Sternocleidomastoid (tissue), 1 donor: ENCODE measurements around the genes HIVEP1 and GFOD1.

- PRO-cap: bidirectional peak, plus-strand start at chr6:12012315, minus-strand start at chr6:12012173; bidirectional peak, plus-strand start at chr6:12012478, minus-strand start at chr6:12012558; bidirectional peak, plus-strand start at chr6:12012963, minus-strand start at chr6:12012835
Measured at GRCh38 chr6:12012253-12012874, at the start of gene HIVEP1. Gene HIVEP1 (plus strand): TSS chr6:12012312.

DNA sequence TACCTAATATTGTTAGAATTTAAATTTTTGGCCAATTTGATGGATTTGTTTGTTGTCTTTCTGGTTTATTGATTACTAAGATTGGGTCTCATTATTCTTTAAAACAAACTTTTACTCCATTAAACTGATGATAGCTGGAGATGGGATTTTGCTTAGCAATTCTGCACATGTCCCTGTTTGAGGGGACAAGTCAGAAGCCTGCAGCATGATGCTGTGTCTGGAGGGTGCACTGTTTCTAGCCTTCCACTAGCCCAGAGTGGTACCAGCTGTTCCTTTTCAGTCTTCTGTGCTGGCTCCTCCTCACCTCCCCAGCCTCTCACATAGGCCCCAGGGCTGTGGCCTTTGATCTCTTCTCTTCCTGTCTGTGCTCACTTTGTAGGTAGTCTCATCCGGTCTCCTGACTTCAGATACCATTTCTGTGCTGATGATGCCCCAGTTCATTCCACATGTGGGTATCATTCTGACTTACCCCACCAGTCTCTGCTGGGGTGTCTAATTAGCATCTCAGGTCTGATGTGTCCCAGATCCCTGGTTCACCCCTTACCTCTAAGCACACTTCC, 126.2 kb downstream of the HIVEP1 start:
- PRO-cap: no peak

DNA sequence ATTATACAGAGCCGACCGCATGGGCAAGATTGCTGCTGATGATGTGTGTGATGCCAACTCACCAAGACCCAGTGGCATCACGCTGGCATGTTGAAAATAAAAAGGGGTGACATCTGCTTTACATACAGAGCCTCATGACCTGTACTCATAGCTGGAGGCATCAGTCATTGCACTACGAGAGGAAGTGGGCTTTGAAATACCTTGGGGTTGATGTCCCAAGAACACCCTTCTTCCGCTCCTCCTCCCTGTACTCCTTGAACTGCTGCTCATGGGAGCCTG, 56.6 kb upstream of the EDN1 start:
- PRO-cap: no peak

- PRO-cap: no peak
Measured at GRCh38 chr6:12313724-12314514, 23.8 kb downstream of the EDN1 start.

- PRO-cap: no peak
Measured at GRCh38 chr6:12336196-12336688, 46.1 kb downstream of the EDN1 start.

DNA sequence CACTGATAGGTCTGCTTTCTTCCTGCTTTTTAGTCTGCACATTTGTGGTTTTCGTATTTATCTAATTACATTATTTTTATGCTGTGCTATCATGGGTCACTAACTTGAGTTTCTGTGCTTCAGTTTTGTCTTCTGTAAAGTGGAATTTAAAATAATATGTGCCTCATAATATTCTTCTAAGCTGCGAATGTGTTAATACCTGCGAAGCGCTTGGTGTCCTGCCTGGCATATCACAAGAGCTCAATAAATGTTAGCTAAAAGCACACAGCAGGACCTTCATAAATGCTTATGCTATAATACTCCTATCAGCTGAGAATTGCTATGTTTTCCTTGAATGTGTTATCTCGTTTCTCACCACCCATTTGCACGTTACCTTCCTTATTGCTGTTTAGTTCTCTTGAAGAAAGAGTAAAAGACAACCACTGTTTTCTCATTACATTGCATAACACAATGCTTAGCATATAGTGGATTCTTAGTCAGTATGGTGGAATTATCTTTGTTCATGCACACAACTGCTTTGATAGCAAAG, 76.5 kb downstream of the EDN1 start:
- PRO-cap: no peak

- PRO-cap: bidirectional peak, plus-strand start at chr6:13272727, minus-strand start at chr6:13272600
Measured at GRCh38 chr6:13271920-13273129, 56.0 kb downstream of the TBC1D7 start.

DNA sequence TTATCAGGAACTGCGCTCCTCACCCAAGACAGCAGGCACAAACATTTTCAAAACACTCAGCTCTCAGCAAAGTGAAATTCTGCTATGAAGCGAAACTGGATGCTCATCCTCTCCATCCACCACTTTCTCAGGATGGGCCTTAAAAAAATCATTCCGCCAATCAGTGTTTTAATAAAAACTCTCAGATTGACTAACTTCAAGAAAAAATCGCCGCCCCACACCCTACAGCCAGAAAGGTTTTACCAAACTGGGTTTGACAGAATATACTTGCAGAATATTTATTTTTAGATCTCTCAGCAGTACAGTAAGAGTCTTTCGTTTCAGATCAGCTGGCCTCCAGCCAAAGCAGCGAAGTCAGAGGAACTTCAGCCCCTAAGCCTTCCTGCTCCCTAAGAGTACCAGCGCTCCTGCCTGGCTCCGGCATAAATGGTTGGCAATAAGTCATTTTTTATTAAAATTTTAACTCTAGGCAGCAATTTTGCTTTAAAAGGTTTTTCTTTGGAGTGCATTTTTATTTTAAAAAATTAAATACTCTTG, 24.7 kb downstream of the TBC1D7 start:
- PRO-cap: no peak

GRCh38 chr6:13355232-13355760, 27.0 kb upstream of the TBC1D7 start:
- PRO-cap: no peak

DNA sequence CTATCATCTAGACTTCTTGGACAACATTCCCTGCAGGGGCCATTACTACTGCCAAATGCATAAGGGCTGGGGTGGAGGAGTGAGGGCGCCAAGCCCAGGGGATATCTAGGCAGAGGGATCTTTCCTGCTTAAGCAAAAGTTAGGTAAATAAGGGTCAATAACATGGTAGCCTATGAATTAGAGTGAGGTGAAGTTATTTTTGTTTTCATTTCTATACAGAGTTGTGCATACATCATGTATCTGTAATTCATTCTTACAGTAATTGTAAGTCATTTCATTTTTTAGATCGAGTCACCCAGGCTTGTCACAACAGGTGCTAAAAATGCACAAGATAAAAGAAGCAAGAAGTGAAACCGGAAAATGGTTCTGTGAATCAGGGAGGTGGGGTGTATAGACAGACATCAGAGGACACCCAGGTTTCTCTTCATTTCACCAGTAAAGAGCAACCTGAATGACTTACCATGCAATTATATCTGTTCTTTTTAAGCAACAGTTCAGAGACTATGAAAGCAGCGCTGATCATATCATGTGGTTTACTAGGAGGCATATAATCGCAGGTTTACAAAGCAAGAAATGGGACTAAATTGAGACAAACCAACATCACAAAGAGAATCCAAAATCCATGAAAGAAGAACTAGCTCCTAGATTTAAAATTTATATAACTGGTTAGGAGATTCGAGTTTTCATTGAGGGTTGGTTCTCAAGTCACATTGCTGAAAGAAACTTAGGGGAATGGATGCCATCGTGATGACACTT, 27.7 kb upstream of the TBC1D7 start:
- PRO-cap: no peak

GRCh38 chr6:13403999-13404430, 75.7 kb upstream of the TBC1D7 start:
- PRO-cap: unidirectional peak, plus-strand start at chr6:13404317

GRCh38 chr6:13405949-13406585, 77.7 kb upstream of the TBC1D7 start:
- PRO-cap: no peak

GRCh38 chr6:13413952-13414703, 73.3 kb downstream of the GFOD1 start:
- PRO-cap: unidirectional peak, plus-strand start at chr6:13414429

GRCh38 chr6:13466292-13467062, 20.9 kb downstream of the GFOD1 start:
- PRO-cap: no peak

DNA sequence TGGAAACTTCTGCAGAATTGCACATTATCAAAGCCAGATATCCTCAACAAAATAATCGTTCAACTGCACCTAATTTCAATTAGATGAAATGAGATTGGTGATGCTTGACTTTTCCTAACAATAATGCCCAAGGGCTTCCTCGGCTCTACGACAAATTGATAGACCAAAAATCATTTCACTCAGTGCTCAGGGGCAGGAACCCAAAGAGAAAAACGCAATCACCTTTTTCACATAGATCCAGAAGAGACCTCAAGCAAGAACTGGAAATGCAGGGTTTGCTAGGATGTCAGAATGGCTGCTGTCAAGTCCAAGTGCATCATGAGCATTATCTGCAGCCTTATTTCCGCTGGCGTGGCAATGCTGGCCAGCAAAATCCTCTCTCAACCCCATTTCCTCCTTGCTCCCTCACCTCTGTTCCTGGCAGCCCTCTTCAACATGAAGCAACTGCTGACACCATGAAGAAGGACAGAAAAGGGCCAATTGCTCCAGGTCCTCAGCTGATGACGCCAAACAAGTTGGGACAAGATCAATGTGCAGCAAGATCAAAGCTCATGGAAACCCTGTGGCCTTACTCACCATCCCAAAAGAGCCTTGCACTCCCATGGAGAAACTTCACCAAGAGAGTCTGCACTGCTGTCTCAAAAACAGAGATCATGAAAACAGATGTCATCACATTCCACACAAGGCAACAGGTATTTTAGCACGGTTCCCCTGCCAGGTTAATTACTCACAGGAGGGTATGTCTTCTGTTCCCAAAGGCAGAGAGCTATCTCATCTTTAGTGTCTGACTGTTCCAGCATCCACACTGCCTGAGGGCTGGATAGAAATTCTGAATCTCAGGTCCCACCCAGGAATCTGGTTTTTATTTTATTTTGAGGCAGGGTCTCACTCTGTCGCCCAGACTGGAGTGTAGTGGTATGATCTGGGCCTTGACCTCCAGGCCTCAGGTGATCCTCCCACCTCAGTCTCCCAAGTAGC, 7.5 kb downstream of the GFOD1 start:
- PRO-cap: no peak

- PRO-cap: no peak
Measured at GRCh38 chr6:13484049-13484549, 3.3 kb downstream of the GFOD1 start.

DNA sequence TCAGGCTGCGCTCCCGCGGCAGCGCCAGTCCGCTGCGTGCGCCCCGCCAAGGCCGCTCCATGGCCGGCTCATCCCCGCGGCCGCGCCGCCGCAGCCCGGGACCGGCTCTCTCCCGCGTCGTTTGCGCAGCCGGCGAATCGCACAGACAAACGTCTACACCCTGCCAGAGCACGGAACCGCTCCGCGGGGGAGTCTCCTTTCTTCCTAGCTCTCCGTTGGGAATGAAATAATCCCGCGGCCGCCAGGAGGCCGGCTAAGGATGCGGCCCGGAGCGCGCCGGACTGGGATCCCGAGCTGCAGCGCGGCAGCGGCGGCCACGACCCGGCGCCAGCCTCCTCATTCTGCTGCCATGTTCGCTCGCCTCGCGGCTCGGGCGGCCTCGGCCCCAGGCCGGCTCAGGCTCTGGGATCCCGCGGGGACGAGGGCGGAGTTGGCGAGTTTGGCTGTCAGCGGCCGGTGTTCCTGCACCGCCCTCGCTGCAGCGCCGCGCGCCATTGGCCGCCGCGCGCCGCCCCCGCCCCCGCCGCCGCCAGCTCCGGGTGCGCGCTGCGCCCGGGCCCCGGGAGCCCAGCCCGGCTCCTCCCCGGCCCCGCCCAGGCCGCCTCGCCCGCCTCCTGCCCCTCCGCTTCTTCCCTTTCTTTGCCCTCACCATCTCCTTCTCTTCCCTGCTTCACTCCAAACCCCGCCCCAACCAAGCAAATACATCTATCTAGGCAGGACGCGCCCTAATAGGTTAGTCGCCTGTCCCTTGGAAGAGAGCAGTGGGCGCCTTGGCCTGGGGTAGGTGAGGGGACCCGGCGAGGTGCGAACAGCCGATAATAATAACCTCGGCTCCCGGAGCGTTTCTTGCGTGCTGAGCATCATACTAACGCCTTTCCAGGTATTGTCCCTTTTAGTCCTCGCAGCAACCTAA, at the start of gene GFOD1:
GFOD1 (minus strand) TSS at position 404 of the 913 bp plus-strand sequence.
- PRO-cap: bidirectional peak, plus-strand start at position 163 of the sequence, minus-strand start at position 123 of the sequence; bidirectional peak, plus-strand start at position 673 of the sequence, minus-strand start at position 404 of the sequence

GRCh38 chr6:13548815-13549503, 25.4 kb upstream of the SIRT5 start:
- PRO-cap: no peak

- PRO-cap: no peak
Measured at GRCh38 chr6:13681765-13681964, 30.0 kb downstream of the RANBP9 start.

- PRO-cap: no peak
Measured at GRCh38 chr6:13687020-13687697, 24.5 kb downstream of the RANBP9 start.